Fibroblast of villous mesenchyme (primary cell): ENCODE measurements around the genes DIS3 and COMMD6.

GRCh38 chr13:72781227-72782409, at the start of gene DIS3:
Gene DIS3, minus strand, starts transcription at chr13:72781900.
- CAGE, long polyA plus RNA, result no peak

DNA sequence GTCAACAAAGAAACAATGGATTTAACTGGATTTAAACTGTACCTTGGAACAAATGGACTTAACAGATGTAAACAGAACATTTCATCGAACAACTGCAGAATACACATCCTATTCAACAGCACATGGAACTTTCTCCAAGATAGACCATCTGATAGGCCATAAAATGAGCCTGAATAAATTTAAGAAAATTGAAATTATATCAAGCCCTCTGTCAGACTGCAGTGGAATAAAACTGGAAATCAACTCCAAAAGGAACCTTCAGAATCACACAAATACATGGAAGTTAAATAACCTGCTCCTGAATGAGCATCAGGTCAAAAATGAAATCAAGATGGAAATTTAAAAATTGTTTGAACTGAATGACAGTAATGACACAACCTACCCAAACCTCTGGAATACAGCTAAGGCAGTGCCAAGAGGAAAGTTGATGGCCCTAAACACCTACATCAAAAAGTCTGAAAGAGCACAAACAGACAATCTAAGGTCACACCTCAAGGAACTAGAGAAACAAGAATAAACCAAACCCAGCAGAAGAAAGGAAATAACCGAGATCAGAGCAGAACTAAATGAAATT, 116.1 kb downstream of the PIBF1 start:
- CAGE, long polyA plus RNA, result no peak

- CAGE, long polyA plus RNA, result no peak
Observed at GRCh38 chr13:73054614-73055193, 4.1 kb upstream of the KLF5 start.

DNA sequence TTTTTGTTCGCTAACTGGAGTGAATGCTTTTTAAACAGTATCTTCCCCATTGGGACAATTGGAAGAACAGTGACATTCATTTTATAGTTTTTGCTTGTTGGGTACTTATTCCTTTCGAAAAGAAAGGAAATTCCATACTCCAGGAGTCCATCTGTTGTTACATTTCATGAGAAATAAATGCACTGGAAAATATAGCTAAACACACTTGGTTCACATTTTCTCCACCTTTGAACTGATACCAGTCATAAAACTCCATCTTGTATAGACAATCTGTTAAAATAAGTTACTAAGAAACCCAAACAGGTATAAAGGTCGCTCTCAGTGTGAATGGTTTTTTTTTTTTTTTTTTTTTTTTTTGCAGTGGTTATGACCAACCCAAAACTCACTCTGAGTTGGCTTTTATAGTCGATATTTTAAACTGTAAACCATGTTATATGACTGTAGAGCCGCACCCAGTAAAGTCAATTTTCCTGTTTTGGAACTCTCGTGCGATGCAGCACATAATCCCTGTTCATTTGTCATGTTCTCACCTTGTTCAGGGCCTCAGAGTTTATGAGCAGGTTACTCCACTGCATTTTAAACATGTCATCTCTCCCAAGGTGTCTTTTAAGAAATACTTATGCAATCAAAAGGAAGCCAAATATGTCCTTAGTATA, 112.3 kb downstream of the KLF5 start:
- CAGE, long polyA plus RNA, result no peak

GRCh38 chr13:74026771-74027209, 968.0 kb downstream of the KLF5 start:
- CAGE, long polyA plus RNA, result no peak

GRCh38 chr13:74202060-74202282, 1143.2 kb downstream of the KLF5 start:
- CAGE, long polyA plus RNA, result no peak

DNA sequence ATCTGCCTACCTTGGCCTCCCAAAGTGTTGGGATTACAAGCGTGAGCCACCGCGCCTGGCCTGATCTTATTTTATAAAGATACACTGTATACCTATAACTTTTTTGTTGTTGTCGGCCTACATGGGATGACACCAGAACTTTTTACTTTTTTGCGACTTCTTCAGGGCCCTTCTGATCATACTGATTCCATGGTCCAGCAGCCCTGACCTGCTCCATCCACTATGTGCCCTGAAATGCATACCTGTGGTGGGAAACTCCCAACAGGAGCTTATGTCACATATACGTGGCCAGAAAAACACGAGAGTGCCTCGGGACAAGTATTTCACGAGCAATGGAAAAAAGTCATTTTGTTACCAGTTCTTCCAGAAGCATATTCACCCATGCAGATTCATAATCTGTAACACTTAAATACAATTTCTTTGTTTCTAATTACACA, 1174.3 kb downstream of the KLF5 start:
- CAGE, long polyA plus RNA, result no peak

DNA sequence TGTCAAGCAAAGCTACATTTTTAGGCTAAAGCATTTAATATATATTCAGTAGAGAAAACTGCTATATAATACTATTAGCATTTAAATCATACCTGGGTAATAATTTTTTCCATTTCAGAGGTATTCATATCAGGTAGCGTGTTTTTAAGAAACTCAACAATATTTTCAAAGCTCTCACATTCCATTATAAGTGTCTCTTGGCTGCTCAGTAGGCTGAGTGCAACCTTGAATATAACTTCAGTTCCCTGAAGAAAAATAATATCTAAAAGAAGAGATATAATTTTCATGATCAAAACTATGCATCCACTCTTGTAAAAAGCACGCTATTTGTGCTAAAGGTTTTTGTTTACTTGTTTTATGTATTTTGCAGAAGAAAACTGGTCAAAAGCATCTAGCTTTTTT, 190.0 kb downstream of the TBC1D4 start:
- CAGE, long polyA plus RNA, result no peak

GRCh38 chr13:75391874-75392336, 90.1 kb downstream of the TBC1D4 start:
- CAGE, long polyA plus RNA, result no peak

DNA sequence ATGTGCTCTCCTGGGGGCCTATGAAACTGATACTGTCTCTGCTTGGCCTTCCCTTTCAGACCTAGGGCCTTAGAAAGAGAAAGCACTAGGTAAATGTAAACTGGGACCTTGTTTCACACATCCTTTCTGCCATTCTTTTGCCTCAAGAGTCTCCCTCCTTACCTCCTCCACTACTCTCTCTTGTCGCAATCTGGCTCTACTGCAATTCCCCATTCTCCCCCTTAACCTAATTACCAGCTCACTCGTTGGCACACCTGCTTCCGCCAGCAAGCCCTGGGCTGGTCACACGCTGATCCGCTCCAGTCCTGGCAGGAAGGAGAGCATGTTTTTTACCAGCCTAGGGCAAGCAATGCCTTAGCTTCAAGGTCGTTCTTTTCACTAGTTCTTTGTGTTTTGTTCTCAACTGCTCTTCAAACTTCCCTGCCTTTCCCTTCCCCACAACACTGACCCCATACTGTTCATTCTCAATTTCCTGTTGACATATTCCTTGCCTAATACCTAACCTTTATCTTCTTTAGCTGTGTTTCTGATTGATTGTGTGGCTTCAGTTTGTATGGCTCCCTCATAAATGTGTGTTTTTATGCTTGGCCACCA, 23.0 kb downstream of the TBC1D4 start:
- CAGE, long polyA plus RNA, result no peak

DNA sequence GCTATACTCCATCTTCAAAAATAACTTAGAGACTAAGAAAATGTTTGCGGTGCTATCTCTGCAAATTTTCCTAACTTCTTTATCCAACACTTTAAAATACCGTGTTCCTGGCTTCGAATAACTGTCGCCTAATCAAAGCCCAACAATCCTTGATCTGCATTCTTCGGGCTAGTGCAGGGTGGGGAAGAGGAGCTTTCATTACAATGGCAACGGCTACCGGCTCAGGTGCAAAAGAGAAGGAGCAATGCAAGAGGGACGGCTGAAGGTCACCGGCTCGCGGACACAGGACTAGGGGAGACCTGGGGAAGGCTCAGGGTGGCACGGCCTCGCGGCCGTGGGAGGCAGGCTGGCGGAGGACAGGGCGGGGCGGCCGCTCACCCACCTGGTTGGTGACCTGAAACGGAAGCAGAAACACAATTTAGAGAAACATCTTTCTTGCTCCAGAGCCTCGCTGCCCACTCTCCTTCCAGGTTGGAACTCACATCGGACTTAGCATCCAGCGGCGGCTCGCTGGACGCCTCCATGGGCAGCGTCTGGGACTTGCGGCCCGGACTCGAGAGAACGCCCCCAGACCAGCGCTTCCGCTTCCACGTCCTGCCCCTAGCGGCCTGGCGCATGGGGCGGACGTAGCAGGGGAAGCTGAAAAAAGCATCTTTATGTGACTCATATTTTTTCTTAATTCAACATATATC, at the start of gene COMMD6:
TSS of gene COMMD6 (minus strand) at position 560 of the 692 bp plus-strand sequence.
- CAGE, long polyA plus RNA, result start-site peak on the minus strand centred at position 554 of the sequence, 41 bp wide, 331 and 145 reads in 2 replicates

DNA sequence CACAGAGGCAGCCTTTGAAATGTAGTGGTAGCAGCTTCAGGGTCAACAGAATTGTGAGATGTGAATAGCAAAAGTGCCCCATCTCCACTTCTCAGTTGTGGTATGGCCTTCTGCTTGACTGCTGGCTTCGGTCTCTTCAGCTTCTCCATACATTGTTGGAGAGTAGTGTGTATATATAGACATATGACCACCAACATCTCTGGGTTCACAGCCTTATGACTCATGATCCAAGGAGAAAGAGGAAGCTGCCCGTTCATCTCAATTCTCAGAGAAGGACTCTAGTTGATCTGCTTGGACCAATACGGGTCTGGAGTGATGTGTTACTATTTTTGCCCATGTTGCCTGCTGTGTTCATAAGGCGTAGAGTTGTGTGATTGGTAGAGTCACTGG, 3.6 kb upstream of the COMMD6 start:
- CAGE, long polyA plus RNA, result no peak

GRCh38 chr13:75715494-75715973, 79.4 kb downstream of the LMO7 start:
- CAGE, long polyA plus RNA, result no peak

DNA sequence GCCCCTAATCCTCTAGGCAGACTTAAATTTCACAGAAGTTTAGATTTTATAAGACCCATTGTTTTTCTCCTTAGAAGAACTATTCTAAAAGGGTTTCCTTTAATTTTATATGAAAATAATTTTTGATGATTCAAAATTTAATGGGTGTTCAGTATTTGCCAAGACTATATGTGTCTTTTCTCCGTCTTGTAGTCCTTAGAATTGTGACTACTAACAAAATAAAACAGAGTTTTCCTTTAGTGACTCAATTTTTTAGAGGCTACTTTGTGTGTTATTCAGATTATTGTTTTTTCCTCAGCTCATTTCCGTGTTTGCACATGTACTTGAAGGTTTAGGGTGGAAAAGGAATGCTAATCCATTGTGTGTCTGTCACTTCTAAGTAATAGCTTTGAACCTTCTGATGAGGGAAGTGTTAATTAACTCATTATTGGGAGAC, 88.5 kb downstream of the LMO7 start:
- CAGE, long polyA plus RNA, result no peak

DNA sequence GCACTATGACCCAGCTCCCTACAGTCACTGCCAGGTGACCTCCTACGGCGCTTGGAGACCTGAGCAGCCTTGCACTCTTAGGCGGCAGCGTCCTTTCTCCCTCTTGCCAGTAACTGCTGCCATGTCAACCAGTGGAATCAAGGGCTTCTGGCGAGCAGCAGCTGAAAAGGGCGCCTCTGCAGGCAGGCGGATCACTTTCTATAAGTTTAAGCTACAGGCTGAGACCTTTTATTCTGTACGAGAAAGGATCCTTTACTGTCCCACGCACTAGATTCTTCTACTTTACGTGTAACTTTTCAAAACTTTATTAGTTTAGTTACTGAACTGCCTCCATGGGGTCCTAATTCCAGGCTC, 2.0 kb downstream of the KCTD12 start:
- CAGE, long polyA plus RNA, result no peak

DNA sequence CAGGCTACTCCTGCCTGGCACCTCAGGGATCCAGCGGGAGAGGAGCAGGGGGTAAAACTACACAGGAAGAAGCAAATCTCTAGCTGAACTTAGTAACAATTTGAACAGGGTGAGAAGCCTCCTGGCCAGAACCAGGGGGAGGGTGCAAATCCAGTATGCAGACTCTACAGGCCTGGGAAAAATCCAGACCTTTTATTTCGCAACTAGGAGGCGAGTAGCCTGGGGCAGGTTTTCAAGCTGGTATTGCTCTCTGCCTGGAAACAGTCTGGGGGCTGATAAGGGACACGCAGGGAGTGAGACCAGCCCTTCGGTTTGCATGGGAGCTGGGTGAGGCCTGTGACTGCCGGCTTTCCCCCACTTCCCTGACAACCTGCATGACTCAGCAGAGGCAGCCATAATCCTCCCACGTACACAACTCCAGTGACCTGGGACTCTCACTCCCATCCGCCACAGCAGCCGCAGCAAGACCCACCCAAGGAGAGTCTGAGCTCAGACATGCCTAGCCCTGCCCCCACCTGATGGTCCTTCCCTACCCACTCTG, 30.6 kb upstream of the ACOD1 start:
- CAGE, long polyA plus RNA, result no peak

DNA sequence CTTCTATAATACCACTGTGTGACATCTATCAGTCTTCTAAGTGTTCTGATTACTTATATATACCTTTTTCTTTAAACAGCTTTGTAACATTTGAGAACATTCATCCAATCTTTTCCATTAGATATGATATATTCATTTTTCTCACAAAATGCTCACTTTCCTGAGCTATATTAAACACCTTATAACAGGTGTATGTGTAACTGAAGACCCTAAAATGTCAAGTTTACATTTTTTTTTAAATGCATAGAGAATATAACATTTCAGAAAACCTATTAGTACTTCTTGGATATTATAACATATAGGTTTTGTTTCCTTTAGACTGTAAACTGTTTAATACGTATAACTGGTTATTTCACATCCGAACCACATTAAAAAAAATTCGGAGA, 14.7 kb downstream of the CLN5 start:
- CAGE, long polyA plus RNA, result no peak

DNA sequence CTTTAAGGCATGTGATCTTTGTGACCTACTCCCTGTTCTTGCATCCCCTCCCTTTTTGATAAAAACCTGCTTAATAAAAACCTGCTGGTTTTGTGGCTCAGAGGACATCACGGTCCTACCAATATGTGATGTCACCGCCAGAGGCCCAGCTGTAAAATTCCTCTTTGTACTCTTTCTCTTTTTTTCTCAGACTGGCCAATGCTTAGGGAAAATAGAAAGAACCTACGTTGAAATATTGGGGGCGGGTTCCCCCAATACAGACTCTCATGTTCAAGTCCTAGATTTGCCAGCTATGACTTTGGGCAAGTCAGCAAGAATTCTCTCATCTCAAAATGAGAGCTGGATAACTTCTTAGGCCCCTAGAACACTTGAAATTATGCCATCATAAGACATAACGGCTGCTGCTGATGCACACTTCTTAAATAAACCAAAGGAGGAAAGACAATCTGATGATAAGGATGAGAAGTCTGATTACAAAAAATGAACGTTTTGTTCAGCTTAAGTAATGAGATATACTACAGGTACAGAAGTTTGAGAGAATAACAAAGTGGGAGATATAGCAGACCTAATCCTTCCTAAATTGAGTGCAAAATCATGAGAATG, 83.7 kb upstream of the FBXL3 start:
- CAGE, long polyA plus RNA, result no peak

DNA sequence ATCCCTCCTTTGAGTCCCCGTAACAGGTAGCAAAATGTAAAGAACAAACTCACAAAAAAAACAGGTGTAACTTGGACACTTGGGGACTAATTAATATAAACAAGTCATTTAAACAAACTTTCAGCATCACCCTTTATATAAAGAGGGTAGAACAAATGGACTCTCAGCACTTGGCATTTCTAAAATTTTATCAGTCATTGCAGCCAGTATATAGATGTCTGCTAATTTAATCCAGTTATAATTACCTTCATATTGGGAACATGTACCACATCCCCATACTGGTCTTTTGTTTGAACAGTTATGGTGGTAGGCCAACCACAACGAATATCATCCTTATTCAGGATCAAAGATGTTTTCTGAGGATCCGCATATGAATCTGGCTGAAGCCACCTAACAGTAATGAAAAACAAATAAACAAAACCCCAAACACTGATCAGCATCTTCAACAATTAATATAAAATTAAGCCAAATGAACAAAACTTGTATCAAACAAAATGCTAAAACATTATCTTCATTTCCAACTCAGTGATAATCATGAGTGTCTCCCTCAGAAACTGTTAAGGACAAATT, 128.9 kb upstream of the FBXL3 start:
- CAGE, long polyA plus RNA, result no peak

- CAGE, long polyA plus RNA, result no peak
Observed at GRCh38 chr13:77260265-77260624, 66.6 kb downstream of the MYCBP2 start.